ENCODE measurements around a stretch of chr14.

GRCh38 chr14:100709770-100710257 is 16.9 kb upstream of the DLK1 start:
- PRO-cap = no peak
- RRBS = 4% methylated on average over 16 of the region's 30 CpGs

- PRO-cap = no peak
- RRBS = no CpG with 5 or more reads among the region's 25 CpGs
These were observed 12.2 kb upstream of the DLK1 start for GRCh38 chr14:100714264-100715141.

DNA sequence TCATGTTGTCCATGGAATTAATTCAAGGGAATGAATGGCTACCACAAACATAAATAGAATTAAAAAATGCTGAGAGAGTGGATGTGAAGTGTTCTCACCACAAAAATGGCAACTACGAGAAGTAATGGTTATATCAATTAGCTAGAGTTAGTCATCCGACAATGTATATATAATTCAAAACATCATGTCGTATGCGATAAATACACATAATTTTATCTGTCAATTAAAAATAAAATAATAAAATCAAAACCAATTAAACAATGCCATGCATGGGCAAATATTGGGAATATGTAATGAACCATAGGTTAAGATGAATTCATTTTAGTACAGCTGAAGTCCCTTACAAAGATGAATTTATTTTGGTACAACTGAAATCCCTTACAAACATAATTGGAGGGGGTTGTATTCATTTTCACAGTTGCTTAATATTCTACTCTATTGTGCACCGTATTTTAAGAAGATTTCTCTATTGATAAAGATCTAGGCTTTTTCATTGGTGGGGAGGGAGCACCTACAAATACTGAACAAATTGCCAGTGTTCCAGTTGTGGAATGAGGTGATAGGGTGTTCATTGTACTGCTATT is 20.5 kb upstream of the RTL1 start:
- PRO-cap = no peak
- RRBS = no CpG with 5 or more reads among the region's 5 CpGs

- PRO-cap = no peak
- RRBS = no CpG with 5 or more reads among the region's 17 CpGs
These were observed 130.2 kb upstream of the RTL1 start for GRCh38 chr14:101033661-101034230.

DNA sequence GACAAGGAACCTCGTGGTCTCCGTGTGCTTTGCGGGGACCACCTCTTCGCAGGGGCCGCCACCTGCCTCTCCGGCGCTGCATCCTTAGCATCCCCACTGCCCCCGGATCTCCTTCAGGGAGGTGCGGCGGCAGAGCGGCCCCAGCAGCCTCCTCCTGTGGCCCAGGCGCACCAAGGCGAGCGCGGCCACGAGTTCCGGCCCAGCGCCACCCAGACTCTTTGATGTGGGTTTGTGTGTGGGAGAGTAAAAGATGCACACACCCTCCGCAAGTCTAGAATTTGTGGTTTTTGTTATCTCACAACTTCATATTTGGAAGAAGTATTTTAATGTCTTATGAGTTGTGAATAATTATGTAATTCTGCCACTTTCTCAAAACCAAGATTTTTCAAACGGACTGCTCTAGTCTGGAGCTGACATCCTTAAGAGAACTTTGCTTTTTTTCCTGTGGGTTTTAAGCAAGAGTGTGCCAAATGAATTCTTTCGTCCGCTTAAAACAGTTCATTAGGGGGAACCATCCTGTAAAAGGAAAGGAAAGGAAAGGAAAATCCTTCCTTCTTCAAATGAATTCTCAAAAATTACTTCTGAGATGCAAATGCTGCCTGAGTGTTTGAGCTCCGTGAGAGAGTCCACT is 318.9 kb upstream of the PPP2R5C start:
- PRO-cap = no peak
- RRBS = 42% methylated on average over 10 of the region's 23 CpGs

DNA sequence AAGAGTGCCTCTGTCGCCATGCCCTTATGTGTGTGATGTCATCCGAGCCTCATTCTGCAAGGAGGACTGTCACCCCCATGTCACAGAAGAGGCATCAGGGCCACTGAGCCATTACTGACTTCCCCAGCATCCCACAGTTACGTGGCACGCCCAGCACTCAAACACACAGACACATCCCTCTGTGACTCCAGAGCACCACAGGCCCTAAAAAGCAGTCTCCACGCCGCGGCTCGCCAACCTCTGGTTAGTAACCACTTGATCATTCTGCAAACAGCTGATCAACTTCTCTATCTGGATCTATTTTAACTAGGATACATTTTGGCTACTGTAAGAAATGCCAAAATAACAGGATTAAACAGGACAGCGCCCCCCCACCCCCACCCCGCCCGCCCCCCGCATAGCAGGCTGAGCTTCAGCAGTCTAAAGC is 215.8 kb upstream of the PPP2R5C start:
- PRO-cap = unidirectional peak, minus-strand start at position 232 of the sequence
- RRBS = no CpG with 5 or more reads among the region's 12 CpGs

GRCh38 chr14:101719157-101719728 is 42.3 kb upstream of the PPP2R5C start:
- PRO-cap = no peak
- RRBS = no CpG with 5 or more reads among the region's 10 CpGs

DNA sequence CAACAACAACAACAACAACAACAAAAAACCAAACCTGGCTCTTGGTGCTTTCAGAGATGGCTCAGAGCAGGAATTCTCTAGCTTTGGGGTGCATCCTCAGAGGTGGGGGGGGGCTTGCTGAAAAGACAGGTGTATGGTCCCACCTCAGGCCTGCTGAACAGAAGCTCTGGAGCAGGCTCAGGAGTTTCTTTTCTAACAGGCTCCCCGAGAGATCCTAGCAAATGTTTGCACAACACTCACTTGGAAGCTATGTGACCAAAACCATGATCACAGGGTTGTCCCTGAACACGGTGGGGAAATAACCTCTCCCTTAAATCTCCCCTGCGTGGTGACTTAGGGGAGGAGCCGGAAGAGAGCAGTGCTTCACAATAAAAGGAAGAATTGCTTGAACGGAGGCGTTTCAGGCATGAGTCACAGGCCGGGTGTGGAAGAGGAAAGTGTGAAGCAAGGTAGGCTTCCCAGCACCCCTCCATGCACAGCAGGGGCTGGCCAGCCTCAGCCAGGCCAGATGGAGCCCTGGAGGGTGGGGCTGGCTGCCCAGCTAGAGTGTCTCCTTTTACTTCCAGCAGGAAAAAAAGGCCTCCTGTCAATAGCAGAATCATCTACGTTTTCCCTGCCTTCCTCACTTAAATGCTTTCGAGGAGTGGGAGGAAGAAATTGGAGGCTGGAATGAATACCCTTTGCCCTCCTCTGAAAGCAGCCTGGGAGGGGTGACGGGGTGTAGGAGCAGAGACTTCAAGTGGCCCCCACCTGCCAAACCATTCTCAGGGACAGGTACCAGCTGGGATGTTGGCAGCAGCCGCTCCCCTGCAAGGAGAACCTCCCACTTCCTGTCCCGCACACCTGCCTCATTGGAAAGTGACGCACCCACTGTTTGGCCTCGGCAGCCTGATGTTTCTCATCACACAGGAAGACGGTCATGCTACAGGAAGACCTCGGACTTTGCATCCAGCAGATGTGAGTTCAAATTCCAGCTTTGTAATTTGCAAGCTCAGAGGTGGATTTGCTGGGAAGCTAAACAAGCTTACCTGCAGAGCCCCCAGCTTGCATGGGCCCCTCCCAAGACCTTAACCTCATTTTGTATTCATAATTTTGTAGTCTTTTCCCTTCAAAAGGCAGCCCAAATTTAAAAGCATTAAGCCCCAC is 30.1 kb upstream of the PPP2R5C start:
- PRO-cap = bidirectional peak, plus-strand start at position 901 of the sequence, minus-strand start at position 766 of the sequence
- RRBS = 6% methylated on average over 4 of the region's 16 CpGs

DNA sequence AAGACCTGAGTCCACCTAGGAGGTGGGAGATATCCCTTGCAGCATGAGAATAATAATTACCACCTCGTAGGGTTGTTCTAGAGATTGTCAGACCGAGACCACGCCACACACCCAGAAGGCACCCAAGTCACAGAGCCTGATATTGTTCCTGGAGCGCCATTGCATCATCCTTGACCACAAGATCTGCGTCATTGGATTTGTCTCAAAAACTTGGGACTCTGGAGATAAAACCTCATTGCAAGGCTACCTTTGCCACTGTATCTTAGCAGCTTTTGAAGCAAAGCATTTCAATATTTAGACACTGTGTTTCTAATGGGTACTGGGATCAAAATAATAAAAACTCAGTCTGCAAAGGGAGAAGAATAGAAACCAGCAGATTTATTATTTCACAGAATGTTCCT is 29.3 kb upstream of the PPP2R5C start:
- PRO-cap = no peak
- RRBS = no CpG with 5 or more reads among the region's 5 CpGs

GRCh38 chr14:101781698-101782058 is 20.2 kb downstream of the PPP2R5C start:
- PRO-cap = no peak
- RRBS = 0% methylated on average over 4 of the region's 30 CpGs

DNA sequence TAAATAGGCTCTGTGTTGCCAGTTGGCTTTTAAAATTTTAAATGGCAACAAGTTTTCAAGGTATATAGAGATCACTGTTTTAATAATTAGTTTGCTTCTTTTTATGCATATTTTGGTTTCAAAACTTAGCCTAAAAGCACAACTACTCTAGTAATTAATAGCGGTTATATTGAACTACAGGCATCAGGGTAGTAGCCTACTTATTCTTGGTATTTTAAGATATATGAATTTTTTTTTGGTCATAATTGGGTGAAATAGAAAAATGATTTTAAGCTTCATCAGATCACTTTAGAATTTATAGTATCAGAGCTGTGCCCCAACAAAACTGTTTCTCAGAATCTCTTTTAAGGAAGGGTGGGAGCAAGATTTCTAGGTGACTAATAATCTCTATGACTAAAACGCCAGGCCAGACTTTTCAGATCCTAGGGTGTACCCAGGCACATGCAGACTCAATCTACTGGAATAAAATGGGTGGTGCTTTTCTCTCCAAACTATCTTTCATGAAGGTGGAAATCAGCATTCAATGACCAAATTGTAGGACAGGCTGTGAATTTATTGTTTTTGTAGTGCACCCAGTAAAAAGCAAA is 49.2 kb downstream of the PPP2R5C start:
- PRO-cap = no peak
- RRBS = no CpG with 5 or more reads among the region's 2 CpGs

DNA sequence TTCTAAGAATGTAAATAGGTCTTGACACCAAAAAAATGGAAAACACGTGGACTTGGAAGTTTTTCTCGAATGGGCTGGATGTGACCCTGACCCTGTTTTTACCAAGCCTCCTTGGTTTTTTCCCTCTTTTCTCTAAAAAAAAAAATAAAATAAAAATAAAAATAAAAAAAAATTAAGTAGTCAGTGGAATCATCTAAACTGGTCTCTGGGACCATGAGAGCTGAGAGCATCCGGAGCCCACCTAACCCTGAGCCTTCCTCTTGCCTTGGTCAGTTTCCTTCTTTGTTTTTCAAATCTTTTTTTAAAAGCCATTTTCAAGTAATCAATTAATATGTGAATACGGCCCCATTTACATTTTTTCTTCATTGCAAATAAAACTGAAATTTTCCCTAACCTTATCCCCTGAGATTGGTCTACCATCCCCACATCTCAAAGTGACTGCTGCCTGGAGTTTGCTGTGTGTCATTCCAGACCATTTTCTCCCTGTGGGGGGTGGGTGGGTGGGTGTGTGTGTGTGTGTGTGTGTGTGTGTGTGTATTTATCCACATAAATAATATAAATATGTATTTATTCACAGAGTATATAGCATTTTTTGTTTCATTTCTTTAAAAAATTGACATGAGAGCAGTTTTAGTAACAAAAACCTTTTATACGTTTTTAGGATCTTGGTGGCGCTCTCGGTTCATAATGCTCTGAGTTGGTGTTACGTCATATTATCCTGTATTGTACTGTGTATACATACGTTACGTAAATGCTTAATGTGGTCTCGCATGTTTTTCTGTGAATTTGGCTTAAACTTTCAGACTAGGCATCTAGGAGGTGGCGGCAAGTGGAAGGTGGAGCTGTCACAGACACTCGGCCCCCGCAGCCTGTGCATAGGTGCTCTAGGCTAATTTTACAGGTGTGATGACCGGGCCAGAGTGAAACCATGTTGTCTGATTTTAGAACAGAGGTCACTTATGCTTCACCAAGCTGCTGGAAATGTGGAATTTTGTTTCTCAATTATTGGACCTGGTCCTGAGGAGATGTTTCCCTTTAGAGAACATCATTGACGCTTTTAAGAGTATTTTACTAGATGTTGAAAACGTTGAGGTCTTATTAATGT is 59.8 kb downstream of the PPP2R5C start:
- PRO-cap = no peak
- RRBS = no CpG with 5 or more reads among the region's 17 CpGs

GRCh38 chr14:101832207-101832925 is 70.9 kb downstream of the PPP2R5C start:
- PRO-cap = no peak
- RRBS = no CpG with 5 or more reads among the region's 13 CpGs

GRCh38 chr14:101862071-101862605 is 100.6 kb downstream of the PPP2R5C start:
- PRO-cap = no peak
- RRBS = no CpG with 5 or more reads among the region's 7 CpGs

GRCh38 chr14:101929504-101929885 is 34.9 kb upstream of the DYNC1H1 start:
- PRO-cap = unidirectional peak, plus-strand start at chr14:101929699
- RRBS = no CpG with 5 or more reads among the region's 8 CpGs

DNA sequence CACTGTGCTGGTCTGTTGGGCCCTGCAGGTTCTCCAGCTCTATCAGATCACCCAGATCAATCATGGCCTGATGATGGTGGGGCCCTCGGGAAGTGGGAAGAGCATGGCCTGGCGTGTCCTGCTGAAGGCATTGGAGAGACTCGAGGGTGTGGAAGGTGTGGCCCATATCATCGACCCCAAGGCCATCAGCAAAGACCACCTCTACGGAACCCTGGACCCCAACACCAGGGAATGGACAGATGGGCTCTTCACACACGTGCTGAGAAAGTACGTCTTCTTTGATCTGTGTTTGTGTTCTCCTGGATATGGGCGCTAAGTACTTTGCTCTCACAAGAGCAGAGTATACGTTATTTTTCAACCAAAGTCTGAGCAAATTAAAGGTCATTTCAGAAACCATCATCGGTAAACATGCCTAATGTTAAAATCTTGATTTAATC is 47.5 kb downstream of the DYNC1H1 start:
- PRO-cap = no peak
- RRBS = no CpG with 5 or more reads among the region's 10 CpGs

DNA sequence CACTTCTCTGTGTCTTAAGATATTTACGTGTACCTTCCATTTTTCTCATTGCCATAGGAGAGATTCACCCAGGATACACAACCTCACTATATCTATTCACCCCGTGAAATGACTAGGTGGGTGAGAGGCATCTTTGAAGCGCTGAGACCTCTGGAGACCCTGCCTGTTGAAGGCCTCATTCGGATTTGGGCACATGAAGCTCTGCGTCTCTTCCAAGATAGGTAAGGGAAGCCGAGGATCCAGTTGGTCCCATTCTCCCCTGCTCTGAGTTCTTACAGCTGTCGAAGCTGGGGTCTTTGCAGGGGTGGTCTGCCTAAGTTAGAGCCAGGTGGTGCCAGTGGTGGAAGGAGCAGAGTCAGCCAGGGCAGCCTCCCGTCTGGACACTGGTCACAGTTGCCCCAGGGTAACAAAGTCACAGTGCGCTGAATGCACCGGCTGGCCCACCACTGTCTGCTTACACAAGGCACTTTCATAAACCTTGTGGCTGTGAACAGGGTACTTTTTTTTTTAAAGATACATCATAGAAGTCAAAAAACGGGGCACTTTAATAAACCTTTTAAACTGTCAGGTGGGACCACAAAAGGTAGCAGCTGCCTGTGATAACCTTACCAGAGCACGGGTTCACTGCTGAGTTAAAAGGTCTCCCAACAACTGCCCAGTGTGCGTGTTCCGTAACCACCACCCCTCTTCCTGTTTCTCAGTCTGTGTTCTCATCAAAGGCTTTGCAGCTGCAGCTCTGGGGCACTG is 55.6 kb downstream of the DYNC1H1 start:
- PRO-cap = no peak
- RRBS = no CpG with 5 or more reads among the region's 14 CpGs

GRCh38 chr14:102039296-102040000 is 47.4 kb downstream of the HSP90AA1 start:
- PRO-cap = no peak
- RRBS = no CpG with 5 or more reads among the region's 23 CpGs

DNA sequence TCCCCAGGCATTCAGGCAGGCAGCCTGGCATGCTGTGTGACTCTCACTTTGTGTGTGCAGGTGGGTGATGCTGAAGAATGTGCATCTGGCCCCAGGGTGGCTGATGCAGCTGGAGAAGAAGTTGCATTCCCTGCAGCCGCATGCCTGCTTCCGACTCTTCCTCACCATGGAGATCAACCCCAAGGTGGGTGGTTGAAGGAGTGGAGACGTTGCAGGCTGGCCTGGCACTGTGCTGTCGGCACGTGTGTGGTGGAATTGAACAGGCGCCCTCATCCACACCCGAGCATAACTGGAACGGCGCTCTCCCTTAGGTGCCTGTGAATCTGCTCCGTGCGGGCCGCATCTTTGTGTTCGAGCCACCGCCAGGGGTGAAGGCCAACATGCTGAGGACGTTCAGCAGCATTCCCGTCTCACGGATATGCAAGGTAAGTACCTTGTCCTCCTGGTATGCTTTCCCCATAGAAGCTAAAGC is 44.5 kb downstream of the HSP90AA1 start:
- PRO-cap = no peak
- RRBS = no CpG with 5 or more reads among the region's 17 CpGs

DNA sequence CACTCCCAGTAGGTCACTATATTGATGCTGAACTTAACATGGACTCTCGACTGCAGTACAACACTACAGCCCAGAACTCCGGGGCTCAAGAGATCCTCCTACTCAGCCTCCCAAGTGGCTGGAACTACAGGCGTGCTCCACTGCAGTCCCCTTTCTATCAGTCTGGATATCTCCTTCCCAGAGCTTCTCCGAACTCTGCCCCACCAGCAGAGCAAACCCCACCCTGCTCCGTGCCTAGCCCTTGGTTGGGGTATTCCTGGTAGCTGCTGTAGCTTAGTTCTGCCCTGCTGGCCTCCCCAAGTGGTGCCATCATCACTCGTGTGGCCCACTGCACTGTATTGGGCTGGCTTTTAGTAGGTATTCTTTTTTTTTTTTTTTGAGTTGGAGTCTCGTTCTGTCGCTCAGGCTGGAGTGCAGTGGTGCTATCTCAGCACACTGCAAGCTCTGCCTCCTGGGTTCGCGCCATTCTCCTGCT is 9.5 kb downstream of the HSP90AA1 start:
- PRO-cap = no peak
- RRBS = no CpG with 5 or more reads among the region's 10 CpGs

Data from kidney (tissue), 2 donors.